Colon Carcinoma Metastatic in the Lung (tissue), 2 donors: ENCODE data around the genes OR8B4, HEPACAM and PATE3.

DNA sequence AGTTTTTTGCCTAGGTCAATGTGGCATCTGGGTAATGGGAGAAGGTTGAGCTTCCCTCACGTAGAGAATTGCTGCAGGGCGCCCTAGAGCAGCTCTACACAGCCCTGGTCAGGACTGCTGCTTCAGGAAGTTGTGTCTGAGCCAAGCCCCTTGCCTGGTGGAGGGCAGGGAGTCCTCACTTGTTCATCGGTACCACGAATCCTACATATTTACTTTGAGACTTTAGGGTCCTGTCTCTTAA lies 1.6 kb downstream of the GRAMD1B start:
- PRO-cap, 2 experiments: no peak in any of the 2 experiments

DNA sequence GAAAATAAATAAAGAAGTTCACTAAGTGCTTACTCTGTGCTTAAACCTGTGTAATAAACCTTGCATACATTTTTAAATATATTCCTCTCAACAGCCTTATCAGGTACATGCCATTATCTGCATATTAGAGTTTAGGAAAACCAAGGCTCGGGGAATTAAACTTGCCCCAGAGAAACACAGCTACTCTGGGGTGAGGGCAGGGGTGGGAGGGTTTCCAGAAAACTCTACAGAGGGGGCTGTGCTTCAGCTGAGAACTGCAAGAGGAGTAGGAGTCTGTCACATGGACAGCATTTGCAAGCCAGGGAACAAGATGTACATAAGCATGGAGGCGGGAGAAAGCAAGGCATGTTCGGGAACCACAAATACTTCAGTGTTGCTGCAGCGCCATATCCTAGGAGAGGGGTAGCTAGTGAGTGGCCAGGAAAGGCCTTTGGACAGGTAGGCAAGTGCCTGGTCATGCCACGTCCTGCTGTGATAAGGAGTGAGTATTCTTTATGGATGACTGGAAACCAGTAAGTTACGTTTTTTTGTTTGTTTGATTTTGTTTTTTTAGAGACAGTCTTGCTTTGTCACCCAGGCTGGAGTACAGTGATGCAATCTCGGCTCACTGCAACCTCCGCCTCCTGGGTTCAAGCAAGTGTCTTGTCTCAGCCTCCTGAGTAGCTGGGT lies 57.1 kb downstream of the GRAMD1B start:
- PRO-cap, 2 experiments: no peak in any of the 2 experiments

GRCh38 chr11:123587977-123588531 lies 66.4 kb downstream of the SCN3B start:
- PRO-cap, 2 experiments: no peak in any of the 2 experiments

DNA sequence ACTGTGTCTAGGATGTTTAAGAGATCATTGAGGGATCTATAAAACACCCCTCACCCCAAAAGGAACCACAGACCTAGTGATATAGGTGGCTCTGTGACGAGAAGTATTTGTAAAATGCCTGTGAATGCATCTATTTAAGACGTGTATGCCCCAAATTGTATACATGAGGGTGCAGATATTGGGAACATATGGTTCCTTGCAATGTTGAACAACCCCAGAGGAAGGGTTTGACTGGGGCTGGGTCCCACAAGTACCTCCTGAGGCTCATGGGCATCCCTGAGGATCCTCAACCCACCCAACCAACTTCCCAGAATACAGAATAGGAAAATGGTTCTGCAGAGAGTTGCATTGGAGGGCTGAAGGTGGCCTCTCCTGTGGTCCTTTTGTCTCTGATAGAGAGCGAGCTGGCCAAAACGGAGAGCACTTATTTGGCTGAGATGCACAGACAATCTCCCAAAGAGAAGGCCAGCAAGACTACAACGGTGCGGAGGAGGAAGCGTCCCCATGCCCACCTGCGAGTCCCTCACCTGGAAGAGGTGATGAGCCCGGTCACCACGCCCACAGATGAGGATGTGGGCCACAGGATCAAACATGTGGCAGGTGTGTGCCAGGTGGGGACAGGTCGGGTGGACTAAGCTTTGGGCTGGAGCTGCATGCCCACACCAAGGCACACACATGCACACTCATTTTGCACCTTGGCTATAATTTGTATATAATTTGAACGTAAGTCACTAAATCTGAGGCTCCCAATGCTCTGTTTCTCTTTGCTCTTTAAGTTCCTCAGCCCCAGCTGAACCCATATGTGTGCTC lies 41.2 kb downstream of the SCN3B start:
- PRO-cap, 2 experiments: no peak in any of the 2 experiments

DNA sequence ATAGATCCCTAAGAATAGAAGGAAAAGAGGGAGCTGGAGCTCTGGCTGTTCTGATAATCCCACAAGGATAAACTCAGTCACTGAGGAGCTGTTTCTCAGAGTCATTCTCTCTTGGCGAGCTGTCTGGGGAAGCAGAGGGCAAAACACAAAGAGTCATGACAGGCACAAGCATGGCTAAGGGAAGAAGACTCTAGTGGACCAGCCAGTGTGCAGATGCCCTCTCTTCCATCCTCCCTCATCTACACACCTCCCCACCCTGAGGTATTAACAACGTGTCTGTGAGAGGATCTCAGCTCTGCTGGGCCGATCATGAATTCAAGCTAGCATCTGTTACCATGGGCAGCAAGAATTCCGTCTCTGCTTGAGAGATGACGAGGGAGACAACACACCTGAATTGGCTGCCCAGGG lies at the start of gene OR8B4:
TSS of gene OR8B4 (minus strand) at position 105 of the 408 bp plus-strand sequence.
- PRO-cap, 2 experiments: no peak in any of the 2 experiments

DNA sequence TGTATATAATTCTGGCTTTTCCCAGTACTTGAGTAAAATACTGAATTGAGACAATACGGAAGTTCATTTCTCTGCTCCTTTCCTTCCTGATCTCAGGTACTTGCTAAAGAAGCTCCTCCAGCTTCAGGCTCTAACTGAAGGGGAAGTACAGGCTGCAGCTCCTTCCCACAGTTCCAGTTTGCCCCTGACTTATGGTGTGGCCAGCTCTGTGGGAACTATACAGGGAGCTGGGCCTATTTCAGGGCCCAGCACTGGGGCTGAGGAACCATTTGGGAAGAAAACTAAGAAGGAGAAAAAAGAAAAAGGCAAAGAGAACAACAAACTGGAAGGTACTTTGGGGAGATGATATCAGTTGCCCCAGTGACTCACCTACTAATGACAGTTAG lies 2.9 kb downstream of the TBRG1 start:
- PRO-cap, 2 experiments: no peak in any of the 2 experiments

GRCh38 chr11:124745666-124746048 lies 5.9 kb downstream of the NRGN start:
- PRO-cap, 2 experiments: no peak in any of the 2 experiments

DNA sequence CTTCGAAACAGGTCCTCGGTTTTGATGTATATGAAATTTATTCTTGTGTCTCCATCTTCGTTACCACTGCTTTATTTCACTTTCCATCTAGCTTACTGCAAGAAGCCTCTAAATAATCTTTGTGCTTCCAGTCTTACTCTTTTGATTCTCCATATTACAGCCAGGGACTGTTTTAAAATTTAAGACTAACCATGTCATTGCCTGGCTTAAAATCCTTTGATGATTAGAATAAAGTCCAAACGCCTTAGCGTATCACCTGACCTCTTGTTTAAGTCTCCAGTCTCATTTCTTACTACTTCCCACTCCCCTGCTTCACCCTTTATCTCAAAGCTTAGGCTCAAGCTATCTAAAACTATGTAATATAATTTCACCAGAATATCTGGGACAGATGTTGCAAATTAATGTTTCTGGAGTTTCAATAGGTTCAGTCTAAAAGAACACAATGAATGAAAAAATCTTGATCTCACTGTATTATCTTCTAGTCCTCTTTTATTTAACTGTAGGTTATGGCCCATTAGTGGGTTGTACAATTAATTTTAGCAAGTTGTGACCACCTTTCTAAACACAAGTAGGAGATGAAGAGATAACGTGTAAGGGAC lies 9.6 kb downstream of the MSANTD2 start:
- PRO-cap, 2 experiments: no peak in any of the 2 experiments

DNA sequence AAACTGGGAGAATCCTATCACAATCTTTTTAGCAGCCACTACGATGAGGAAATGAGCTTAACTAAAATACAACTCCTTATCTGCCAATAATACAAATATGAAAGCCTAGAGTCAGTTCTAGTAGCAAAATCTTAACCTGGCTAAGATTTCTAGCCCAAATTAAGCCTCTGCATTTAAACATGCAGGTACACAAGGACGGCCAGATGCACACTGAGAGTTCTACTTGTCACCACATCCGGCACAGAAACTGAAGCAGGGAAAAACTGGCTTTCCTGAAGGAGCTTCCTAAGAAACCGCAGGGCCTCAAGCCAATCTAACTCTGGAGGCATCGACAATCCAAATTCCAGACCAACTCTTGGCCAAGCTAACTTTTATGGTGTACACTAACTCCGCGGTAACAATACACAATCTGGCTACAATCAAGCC lies 1.3 kb downstream of the MSANTD2 start:
- PRO-cap, 2 experiments: no peak in any of the 2 experiments

GRCh38 chr11:124891066-124891665 lies 6.5 kb downstream of the ROBO4 start:
- PRO-cap, 2 experiments: no peak in any of the 2 experiments

- PRO-cap, 2 experiments: no peak in any of the 2 experiments
Observed at GRCh38 chr11:124892984-124893727, 4.5 kb downstream of the ROBO4 start.

- PRO-cap, 2 experiments: no peak in any of the 2 experiments
Observed at GRCh38 chr11:124929129-124929705, 6.6 kb downstream of the HEPACAM start.

- PRO-cap, 2 experiments: no peak in any of the 2 experiments
Observed at GRCh38 chr11:124935732-124936643, at the start of gene HEPACAM. Gene HEPACAM, minus strand, starts transcription at chr11:124936047.

GRCh38 chr11:125102499-125103125 lies 8.8 kb downstream of the TMEM218 start:
- PRO-cap, 2 experiments: no peak in any of the 2 experiments

DNA sequence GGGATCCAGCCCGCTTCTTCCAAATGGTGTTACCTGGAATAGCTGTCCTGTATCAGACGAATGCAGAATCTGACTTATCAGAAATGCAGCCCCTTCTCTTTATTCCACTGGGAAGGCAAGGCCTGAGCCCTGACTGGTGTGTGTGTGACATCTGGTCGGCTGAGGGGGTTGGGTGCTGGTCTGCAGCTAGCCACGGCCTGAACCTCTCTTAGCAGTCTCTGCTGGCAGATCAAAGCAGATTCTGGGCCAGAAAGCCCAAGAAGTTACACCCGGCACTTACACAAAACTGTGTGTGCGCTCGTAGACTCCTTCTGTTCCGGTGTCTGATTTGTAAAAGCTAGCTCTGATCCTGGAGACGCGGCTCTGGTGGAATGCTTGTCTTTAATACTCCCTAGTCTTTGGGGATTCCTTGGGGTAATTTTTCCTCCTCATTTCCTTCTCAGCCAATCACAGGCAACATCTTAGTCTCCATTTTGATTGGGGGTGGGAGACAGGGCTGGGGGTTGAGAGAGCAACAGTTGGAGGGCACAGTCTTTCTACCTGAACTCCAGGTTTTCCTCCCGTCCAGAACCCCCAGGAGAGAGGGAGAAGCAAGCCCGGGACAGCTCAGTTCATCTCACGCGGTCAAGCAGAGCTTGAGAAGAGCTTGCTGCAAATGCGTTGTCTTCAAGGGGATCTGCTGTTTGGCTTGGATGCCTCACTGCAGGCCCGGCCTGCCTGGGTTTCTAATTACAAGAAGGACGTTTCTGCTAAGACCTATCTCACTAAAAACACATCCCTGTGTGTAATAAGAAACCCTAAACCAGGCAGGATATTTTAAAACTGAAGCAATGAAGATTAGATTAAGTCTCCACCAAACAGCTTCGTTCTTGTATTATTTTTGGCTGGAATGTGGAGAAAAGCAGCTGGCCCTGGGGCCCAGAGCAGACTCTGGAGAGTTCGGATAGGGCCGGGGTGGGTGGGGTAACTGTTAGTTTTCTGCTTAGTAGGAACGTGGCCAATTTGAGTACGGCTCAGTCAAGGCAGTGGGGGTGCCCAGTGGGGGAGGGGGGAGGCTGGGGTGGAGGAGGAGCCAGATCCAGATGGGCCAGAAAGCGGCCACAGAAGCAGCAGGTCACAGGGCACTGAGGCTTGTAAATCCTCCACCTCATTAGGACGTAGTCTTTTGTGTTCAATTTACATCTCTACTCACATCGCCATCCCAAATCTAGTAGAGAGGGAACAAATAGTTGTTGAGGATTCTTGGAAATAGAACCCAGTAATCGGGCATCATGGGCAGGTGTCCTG lies 5.8 kb downstream of the PKNOX2 start:
- PRO-cap, 2 experiments: no peak in any of the 2 experiments

DNA sequence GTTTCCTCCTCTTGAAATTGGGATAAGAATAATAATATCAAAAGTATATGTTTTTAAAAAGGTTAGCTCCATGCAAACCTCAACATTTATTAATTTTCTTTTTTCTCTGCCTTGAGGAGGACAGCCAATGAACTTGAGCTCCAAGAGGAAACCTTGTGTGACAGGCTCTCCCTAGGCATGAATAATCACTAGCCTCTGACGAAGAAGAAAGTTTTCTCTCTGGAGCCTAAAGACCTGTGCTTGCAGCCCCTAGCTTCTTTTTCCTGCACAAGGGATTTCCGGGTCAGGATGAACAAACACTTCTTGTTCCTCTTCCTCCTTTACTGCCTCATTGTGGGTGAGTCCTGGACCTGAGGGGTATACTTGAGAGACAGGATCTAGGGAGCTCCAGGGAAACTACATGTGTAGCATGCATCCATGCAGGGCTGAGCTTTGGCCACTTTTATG lies at the start of gene PATE3:
TSS of gene PATE3 (plus strand) at position 264 of the 447 bp plus-strand sequence.
- PRO-cap, 2 experiments: no peak in any of the 2 experiments

GRCh38 chr11:125958007-125958856 lies 12.4 kb downstream of the VSIG10L2 start:
- PRO-cap, 2 experiments: no peak in any of the 2 experiments

- PRO-cap, 2 experiments: peak in 1 of 2 experiments; most common minus-strand start chr11:126329682 (in 1)
Observed at GRCh38 chr11:126329498-126330072, 25.7 kb downstream of the DCPS start.

GRCh38 chr11:126336139-126336477 lies 19.4 kb upstream of the ST3GAL4 start:
- PRO-cap, 2 experiments: no peak in any of the 2 experiments

GRCh38 chr11:126339554-126339750 lies 16.0 kb upstream of the ST3GAL4 start:
- PRO-cap, 2 experiments: no peak in any of the 2 experiments